Occipital lobe (tissue), 2 donors: ENCODE measurements around the gene ZIC5.

DNA sequence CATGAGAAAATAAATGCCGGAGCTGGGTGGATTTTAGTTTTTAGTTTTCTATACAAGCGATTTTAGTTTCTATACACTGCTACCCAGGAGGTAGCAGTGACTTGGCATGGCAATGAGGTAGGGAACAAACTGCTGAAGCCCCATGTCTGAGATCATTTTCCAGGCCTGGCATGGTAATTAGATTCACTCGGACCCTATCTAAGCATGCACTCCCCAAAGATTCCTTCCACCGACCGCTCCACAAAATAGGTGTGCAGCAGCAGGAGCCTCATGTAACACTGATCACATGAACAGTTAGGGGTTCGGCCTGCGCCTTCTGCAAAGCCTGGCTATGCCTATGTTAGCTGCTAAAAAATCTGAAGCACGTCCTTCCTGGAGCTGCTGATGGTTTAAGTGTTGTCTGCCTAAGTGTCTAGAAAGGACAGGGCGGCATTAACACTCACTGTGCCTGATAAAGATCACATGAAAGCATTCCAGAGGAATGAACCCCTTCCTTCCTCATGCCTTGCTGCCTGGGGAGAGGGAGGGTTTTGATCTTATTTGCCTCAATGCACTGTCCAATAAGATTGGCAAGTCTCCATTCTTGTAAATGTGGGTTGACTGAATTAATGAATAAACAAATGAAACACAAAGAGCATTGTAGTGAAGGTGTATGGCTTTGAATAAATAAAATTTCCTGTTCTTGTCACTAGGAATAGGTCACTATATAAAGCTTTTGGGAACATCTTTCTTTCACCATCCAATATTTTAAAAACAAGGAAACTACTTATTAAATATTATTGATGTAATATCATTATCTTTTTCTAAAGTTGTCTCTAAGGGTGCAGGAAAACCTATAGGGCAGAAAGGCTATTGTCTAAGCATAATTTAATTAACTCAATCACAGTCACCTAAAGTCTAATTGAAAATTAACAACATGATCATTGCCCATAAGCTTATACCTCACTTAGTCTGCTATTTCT is 5.2 kb downstream of the DOCK9 start:
- RAMPAGE, long total RNA: no peak

DNA sequence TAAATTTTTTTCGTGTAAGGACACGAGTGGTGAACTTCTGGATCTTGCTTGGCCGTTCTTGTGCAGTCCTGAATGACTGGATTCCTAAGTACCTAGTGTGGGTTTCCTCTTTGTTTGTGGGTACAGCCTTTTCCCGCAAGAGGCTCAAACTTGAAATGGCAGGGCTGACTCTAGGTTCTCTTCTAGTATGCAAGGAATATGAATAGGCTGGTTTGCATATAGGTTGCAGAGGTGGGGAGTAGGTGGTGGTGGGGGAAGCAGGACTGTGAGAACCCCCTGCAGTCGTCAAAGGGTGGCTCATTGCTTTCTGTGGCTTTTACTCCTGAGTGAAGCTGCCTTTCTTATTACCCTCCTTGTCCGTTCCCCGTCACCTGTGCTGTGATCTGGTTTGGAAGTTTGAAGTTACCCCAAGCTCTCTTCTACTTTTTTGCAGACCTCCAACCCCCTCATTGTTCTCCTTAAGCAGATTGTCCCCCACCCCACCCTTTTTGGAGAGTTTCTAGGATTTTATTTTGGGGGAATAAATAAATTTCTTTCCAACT is 13.7 kb downstream of the UBAC2 start:
- RAMPAGE, long total RNA: no peak

- RAMPAGE, long total RNA: no peak
Measured at GRCh38 chr13:99357749-99358455, 50.7 kb upstream of the GPR183 start.

- RAMPAGE, long total RNA: no peak
Measured at GRCh38 chr13:99416820-99417725, 84.2 kb upstream of the TM9SF2 start.

DNA sequence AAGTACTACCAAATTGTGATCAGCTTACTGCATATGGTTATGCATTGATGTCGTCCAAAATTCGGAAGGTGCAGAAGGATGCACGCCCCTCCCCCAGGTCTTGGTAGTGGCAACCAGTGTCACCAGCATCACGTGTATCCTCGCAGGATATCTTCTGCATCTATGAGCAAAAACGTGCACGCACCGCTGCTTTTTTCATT is 61.5 kb upstream of the TM9SF2 start:
- RAMPAGE, long total RNA: no peak

GRCh38 chr13:99506428-99507130 is 5.3 kb downstream of the TM9SF2 start:
- RAMPAGE, long total RNA: no peak

- RAMPAGE, long total RNA: no peak
Measured at GRCh38 chr13:99686141-99686537, 79.6 kb downstream of the CLYBL start.

DNA sequence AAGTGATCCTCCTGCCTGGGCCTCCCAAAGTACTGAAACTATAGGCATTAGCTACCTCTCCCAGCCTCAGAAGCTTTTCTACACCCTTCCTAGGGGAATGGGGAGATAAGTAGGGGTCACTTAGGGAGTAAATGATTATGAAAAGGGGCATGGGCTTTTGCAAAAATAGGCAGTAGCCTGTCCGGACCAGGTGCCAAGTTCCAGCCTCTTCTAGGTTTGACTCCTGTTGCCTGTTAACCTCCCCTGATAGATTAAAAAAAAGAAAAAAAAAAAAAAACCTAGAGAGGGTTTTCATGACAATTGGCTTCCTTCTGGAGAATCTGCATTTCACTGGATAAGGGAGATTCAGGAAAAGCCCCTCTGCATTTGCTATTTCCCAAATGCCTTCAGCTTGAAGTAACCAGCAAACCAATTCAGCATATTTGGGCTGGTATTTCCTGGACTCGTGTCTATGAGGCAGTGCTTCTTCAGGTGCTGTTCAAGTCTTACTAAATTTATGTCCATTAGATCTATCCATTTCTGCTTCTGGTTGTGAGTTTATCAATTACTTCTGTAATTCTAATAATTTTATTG is 111.7 kb downstream of the CLYBL start:
- RAMPAGE, long total RNA: no peak

- RAMPAGE, long total RNA: no peak
Measured at GRCh38 chr13:99751703-99752270, 145.3 kb downstream of the CLYBL start.

DNA sequence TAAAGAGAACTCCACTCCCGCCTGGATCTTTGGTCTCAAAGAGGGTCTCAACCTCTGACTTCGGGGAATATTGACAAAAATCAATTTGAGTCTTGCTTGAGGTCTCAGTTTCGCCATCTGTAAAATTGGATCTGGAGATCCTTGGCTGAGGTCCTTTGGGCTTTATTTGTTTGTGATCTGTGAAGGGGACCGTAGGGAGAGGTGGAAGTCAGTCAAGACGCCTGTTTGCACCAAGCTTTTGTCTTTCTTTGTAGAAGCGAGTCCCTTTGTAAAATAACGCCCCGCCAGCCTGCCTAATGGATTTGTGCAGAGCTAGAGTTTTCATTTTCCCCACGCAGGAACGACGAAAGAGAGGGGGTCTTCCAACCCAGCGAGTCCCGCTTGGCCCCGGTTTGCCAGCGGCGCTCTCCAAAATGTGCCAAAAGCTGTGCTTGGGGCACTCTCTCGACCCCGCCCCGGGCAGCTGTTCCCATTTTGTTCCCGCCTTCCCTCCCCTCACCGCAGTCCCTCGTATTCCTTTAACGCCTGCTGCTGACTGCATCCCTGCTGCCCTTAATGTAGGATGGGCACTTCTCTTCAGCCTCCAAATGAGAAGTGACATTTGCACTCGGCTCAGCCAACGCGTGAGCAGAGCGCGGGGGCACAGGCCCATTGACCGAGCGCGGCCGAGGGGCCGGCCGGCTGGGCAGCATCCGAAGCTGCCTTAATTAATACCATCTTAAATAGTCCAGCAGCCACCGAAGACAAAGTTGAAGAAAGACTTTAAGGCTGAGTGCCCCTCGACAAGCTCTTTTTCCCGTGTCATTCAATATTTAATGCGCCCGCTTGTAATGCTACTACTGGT is 13.0 kb downstream of the ZIC5 start:
- RAMPAGE, long total RNA: no peak

GRCh38 chr13:99967667-99968978 is 3.4 kb downstream of the ZIC5 start:
- RAMPAGE, long total RNA: no peak

- RAMPAGE, long total RNA: no peak
Measured at GRCh38 chr13:99969595-99970732, 1.6 kb downstream of the ZIC5 start.

GRCh38 chr13:99971668-99972445 is at the start of gene ZIC5:
Gene ZIC5 (minus strand): TSS chr13:99971767.
- RAMPAGE, long total RNA: no peak

- RAMPAGE, long total RNA: no peak
Measured at GRCh38 chr13:99985278-99985897, 3.8 kb downstream of the ZIC2 start.

- RAMPAGE, long total RNA: no peak
Measured at GRCh38 chr13:99991000-99991853, 9.6 kb downstream of the ZIC2 start.

DNA sequence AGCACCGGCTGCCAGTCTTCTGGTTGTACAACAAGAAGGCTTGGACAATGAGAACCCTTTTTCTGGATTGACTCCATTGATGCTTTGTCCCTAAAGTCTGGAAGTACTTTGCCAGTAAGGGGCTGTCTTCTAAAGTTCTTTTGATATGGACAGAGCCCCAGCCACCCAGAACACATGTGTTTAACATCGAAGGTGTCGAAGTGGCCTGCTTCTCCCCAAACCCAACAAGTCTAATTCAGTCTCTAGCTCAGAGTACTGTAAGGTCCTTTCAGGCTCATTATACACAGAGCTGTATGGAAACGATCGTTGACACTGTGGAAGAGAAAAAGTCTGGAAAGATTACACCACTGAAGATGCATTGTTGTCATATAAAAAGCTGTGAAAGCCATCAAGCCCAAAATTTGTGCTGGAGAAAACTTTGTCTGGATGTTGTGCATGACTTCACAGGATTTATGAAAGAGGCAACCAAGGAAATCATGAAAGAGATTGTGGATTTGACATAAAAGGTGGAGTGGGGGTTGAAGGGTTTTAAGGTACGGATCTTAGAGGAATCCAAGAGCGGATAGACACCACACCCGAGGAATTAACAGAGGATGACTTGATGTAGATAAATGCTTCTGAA is 236.9 kb downstream of the PCCA start:
- RAMPAGE, long total RNA: no peak

DNA sequence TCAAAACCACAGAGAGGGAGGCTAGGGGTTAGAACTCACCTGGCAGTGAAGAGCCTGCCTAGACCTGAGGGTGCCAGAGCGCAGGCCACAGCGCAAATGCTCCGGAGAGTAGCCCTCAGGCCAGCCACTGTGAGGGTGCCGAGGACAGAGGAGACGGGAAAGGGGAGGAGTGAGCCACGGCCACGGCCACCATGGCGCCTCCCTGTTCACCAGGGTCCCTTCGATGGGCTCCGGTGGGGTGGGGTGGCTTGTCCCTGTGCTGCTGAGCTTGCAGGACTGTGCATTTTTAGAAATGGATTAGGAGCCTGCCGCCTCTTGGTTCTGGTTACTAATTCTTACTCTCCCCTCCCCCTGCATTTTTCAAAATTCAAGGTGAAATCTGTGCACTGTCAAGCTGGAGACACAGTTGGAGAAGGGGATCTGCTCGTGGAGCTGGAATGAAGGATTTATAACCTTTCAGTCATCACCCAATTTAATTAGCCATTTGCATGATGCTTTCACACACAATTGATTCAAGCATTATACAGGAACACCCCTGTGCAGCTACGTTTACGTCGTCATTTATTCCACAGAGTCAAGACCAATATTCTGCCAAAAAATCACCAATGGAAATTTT is 58.8 kb downstream of the GGACT start:
- RAMPAGE, long total RNA: no peak

DNA sequence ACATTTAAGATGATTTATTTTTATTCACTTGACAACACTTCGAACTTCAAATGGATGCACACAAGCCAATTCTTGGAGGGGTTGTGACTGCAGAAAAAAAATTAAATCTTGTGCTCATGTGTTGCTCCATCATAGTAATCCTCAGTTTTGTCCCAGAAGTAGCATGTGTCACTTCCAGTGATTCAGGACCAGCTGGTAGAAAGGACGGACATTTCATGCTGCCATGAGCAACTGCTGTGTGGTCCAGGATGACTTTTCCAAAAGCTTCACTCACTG is 71.1 kb downstream of the ITGBL1 start:
- RAMPAGE, long total RNA: no peak

DNA sequence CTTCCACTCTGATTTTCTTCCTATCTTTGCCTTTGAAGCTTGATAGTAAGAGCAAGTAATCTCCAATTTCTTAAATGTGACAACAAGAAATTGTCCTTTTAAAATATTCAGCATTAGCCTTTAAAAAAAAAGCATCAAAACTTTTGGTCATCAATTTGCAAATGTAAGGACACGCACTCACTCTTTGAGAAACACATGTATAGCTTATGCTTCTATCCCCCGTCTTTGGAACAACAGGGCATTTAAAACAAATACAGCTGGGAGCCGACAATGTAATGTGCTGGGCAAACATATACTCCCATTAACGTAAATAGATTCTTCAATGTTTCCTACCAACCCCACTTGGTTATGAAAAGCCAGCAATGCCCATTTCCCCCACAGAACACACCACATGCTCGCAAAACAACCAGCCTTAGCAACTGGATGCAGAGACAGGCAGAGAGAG is 1.6 kb downstream of the FGF14 start:
- RAMPAGE, long total RNA: no peak

GRCh38 chr13:102294530-102294946 is 302.2 kb upstream of the TPP2 start:
- RAMPAGE, long total RNA: no peak